NT2/D1 (cell line): ENCODE measurements around a stretch of chr7.

GRCh38 chr7:151027669-151028368 is 431 bp upstream of the ABCB8 start:
- RRBS, 2 experiments, result no CpG with 5 or more reads among the region's 32 CpGs

DNA sequence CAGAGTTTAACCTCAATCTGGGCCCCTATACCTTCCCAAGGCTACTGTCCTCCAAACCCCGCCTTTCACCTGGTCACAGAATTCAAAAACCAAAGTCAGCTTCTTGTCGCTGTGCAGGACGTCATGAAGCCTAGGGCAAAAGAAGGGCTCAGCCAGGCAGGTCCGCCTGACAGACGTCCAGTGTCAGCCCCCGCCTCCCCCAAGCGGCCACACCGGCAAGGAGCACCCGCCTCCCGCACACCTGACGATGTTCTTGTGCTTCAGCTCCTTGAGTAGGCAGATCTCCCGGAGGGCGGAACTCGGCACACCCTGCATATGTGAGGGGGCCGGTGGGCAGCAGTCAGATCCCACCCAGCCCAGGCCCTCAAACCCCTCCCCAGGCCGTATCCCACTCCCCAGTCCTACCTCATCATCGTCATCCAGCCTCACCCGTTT is 1.0 kb downstream of the CDK5 start:
- RRBS, 2 experiments, result 11 to 87% methylated on average over 7 of the region's 18 CpGs

GRCh38 chr7:151059880-151060234 is 468 bp downstream of the SLC4A2 start:
- RRBS, 2 experiments, result under 1 to 1% methylated on average over 9 of the region's 26 CpGs

DNA sequence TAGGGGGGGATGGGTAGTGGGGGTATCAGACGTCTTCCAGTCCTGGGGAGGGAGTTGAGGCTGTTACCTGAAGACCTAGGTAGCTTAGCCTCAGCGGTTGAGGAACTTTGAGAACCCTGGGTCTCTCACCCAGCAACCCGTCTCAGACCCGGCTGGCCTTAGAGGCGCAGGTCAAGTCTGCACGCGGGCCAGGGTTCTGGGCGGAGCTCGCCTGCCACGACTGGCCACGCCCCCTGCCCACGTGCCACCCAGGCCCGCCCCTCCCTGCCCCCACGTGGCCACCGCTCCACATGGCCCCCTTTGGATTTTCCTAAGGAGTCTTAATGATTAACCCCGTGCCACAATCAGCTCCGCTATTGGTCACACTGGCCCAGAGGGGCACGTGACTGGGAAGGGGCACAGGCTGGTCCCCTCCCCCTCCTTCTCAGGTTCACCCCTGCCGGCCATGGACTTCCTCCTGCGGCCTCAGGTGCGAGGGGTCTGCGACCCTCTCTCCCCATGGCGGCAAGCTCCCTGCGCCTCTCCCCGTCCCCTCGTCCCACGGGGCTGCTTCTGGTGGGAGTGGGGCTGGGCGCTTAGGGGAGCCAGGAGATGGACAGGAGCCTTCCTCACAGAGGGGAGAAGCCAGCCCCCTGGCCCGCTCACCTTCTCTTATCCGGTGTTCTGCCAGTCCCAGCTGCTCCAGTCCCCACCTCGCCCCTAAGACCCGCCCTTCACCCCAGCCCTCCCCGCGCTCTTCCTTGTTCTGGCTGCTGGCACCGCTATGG is 3.0 kb downstream of the SLC4A2 start:
- RRBS, 2 experiments, result no CpG with 5 or more reads among the region's 35 CpGs

- RRBS, 2 experiments, result 27 to 79% methylated on average over 2 of the region's 11 CpGs
Measured at GRCh38 chr7:151081789-151082099, 1.1 kb upstream of the FASTK start.

DNA sequence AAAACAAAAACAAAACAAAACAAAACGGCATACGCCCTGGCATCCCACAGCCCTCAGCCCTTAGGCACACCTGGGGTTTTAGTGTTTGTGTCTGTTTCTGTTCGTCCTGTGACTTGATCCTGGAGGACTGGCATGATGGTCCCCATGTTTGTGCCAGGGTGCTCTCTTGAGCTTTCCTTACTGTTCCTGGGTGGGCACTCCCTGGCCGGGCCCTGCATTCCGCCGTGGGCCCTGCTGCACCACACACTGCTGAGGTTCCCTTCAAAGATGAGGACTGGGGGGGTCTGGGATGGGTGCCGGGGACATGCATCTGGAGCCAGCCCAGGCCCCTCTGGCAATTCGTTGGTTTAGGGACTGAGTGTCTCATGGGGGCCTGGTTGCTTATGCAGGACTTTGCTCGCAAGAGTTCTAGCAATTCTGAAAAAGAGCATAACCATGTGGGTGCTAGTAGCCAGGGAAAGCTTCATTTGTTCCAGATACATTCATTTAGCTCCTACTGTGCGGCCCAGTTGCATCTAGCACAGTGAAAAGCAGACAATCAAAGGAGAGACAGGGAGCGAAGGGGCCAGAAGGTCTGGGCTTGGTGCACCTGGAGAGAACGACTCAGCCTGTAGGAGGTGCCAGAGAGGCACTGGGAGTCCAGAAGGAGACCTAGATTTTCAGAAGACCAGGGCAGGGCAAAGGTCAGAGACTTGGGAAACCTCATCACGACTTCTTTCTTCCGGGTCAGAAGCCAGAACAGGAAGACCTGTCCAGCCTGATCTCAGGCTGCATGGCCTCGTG is 4.9 kb downstream of the AGAP3 start:
- RRBS, 2 experiments, result 95% methylated on average over 4 of the region's 15 CpGs; no CpG with 5 or more reads in 1 of the 2 experiments

- RRBS, 2 experiments, result no CpG with 5 or more reads among the region's 10 CpGs
Measured at GRCh38 chr7:151093371-151093733, 7.1 kb downstream of the AGAP3 start.

GRCh38 chr7:151111684-151112342 is 25.5 kb downstream of the AGAP3 start:
- RRBS, 2 experiments, result no CpG with 5 or more reads among the region's 14 CpGs

DNA sequence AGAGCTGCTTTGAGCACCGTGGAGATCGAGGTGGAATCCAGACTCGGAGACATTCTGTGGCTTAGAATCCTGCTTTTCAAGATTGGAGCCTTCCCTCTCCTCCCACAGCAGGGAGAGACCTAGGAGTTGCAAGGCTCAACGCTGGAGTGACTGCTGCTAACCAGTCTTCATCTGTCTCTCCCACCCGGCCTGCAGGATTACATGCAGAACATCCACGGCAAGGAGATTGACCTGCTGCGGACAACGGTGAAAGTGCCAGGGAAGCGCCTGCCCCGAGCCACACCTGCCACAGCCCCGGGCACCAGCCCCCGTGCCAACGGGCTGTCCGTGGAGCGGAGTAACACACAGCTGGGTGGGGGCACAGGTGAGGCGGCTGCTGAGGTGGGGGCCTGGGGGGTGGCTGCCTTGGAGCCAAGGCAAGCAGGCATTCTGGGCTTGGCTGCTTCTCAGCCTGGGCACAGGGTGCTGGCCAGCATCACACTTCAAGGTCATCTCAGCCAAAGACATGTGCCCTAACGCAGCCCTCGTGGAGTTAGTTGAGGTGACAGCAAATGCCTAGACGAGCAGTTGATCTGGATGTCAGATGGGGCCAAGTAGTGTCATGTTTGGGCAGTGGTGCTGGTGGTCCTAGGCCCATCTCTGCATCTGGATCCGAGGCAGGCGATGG is 33.2 kb downstream of the GBX1 start:
- RRBS, 2 experiments, result 96% methylated on average over 2 of the region's 21 CpGs; no CpG with 5 or more reads in 1 of the 2 experiments

DNA sequence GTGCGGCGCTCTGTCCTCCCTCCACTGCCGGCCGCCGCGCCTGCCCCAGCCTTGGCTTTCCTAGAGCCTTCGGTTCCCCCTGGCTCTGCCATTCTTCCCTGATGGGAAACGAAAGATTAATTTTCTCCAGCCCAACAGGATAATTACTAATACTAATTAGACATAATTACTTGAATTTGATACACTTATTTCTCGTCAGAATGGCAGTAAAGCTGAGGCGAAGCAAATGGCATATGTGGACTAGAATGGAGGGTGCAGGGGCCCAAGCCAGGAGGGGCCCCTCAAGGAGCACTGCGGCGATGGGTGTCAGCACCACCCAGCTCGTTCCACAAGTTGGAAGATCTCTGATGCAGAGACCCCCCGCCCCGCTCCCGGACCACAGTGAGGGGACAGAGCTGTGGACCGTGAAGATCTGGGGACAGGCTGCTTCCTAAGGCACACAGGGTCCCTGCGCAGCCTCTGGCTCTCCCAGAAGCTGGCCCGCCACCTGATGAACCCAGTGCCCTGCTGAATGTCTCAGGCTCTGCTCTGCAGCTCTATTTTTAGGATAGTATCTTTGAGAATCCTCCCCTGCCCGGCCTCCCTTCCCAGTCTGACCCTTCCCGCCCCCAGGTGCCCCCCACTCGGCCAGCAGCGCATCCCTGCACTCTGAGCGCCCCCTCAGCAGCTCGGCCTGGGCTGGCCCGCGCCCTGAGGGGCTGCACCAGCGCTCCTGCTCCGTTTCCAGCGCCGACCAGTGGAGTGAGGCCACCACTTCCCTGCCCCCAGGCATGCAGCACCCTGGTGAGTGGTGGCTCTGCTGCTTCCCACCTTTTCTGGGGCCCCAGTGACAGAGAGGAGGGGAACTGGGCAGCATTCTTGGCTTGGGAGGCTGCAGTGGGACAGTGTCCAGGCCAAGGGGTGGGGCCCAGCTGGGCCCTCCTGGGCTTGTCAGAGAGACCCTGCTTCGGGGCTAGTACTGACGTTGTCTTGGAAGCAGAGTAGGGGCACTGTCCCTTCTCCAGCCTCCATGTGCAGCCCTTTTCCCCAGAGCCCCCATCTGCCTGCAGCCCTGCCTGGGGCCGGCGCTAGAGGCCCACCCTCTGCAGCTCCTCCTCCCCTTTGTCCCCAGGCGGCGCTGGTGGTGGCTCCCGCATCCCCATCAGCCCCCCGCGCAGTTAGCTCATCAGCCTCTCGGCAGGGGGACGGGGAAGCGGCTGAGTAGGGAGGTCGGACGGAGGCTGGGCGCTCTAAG is 29.5 kb downstream of the GBX1 start:
- RRBS, 2 experiments, result no CpG with 5 or more reads among the region's 46 CpGs

- RRBS, 2 experiments, result no CpG with 5 or more reads among the region's 2 CpGs
Measured at GRCh38 chr7:151176674-151177222, 9.3 kb upstream of the GBX1 start.

DNA sequence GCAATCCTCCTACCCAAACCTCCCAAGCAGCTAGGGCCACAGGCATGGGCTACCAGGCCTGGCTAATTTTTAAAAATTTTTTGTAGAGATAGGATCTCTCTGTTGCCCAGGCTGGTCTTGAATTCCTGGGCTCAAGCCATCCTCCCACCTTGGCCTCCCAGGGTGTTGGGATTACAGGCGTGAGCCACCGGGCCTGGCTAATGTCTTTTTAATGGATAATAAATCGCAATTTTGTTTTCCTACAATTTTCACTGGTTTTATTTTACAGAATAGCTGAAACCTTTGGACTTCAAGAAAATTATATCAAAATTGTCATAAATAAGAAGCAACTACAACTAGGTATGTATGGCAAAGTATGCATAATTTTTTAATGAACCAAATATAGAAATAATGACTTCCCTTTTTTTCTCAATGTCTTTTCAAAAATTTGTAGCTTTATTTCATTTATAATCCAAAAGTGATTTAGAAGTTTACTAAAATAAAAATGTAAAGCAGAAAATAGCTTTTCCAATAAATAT is 11.0 kb downstream of the NUB1 start:
- RRBS, 2 experiments, result no CpG with 5 or more reads among the region's 3 CpGs

DNA sequence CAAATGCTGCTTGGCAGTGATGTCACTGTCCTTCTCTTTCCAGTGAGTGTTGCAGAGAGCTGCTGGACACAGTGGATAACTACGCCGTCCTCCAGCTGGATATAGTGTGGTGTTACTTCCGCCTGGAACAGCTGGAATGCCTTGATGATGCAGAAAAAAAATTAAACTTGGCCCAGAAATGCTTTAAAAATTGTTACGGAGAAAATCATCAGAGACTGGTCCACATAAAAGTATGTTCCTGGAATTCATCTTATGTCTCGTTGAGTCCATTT is 25.2 kb downstream of the NUB1 start:
- RRBS, 2 experiments, result no CpG with 5 or more reads among the region's 5 CpGs

GRCh38 chr7:151408273-151409515 is 1.1 kb downstream of the WDR86 start:
- RRBS, 2 experiments, result 1 to 3% methylated on average over 15 to 17 of the region's 56 CpGs

GRCh38 chr7:151503768-151504668 is 15.7 kb downstream of the RHEB start:
- RRBS, 2 experiments, result no CpG with 5 or more reads among the region's 6 CpGs

- RRBS, 2 experiments, result no CpG with 5 or more reads among the region's 7 CpGs
Measured at GRCh38 chr7:151517593-151517999, 2.1 kb downstream of the RHEB start.

GRCh38 chr7:151518000-151518731 is 1.5 kb downstream of the RHEB start:
- RRBS, 2 experiments, result 0% methylated on average over 2 of the region's 29 CpGs; no CpG with 5 or more reads in 1 of the 2 experiments

- RRBS, 2 experiments, result no CpG with 5 or more reads among the region's 4 CpGs
Measured at GRCh38 chr7:151586504-151586813, 66.8 kb upstream of the RHEB start.

DNA sequence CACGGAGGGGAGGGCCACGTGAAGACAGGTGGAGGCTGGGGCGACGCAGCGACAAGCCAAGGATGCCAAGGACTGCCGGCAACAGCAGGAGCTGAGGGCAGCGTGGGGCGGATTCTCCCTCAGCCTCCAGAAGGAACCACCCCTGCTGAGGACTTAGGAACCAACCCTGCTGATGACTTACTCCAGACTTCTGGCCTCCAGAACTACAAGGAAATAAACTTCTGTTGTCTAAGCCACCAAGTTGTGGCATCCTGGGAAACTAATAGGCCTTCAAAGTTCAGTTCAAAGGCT is 88.3 kb upstream of the RHEB start:
- RRBS, 2 experiments, result no CpG with 5 or more reads among the region's 8 CpGs

- RRBS, 2 experiments, result no CpG with 5 or more reads among the region's 21 CpGs
Measured at GRCh38 chr7:151614415-151615082, 94.9 kb upstream of the RHEB start.